Cerebral cortex (tissue), 2 donors: ENCODE measurements around the gene CCNO.

GRCh38 chr5:54458987-54459267, 3.4 kb downstream of the HSPB3 start:
- PRO-cap, 2 experiments = no peak in any of the 2 experiments

DNA sequence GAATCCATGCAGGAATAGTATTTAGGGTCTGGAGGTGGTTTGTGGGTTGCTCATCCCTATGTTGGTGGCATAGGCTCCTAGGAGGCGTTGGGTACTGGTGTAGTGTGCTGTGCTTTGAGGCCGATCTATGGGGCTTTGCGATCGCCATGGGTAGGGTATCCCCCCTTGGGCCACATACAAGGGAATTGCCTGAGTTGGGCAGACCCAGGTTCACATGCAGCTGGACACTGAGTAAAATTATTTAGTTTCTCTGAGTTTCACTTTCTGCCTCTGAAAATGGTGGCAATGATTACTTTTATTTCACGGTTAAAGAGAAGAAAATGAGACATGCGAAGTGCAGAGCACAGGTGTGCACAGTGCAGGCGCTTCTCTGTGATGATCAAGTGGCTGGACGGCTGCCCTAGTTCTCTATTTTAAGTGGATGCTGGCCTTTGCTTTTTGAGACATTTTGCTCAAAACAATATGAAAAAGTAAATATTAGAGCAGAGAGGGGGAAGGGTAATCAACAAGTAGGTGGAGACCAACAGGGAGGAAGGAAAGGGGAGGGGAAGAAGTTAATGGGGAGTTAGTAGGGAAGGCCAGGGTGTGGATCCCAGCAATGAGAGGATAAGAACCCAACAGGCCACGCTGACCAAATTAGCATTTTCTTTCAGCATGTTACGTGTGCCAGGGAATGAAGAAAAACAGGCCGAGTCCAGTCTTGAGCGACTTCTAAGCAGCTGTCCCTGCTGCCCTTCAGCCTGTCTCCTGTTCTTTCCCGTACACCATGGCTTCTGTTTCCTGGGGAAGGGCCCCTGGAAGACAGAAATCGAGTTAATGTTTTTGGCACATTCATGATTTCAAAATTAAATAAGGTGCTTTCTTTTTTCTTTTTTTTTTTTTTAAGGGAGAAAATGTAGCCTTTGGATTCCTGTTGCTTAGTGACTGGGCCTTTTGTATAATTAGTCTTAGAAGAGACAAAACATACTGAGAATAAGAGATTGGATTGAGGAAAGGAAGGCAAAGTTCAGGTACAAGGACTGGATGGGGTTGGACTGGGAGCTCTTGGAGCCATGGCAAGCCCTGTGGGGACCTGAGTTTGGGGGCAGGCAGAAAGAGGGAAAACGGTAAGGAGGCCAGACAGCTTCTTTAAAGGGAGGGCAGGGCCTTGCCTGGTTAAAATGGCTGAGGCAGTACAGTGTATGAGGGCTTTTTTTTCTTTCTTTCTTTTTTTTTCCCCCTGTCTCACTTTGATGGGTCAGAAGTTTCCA, 16.2 kb downstream of the SNX18 start:
- PRO-cap, 2 experiments = no peak in any of the 2 experiments

- PRO-cap, 2 experiments = no peak in any of the 2 experiments
These were observed 186.2 kb downstream of the SNX18 start for GRCh38 chr5:54703656-54704312.

GRCh38 chr5:54753027-54753483, 232.3 kb downstream of the ESM1 start:
- PRO-cap, 2 experiments = no peak in any of the 2 experiments

DNA sequence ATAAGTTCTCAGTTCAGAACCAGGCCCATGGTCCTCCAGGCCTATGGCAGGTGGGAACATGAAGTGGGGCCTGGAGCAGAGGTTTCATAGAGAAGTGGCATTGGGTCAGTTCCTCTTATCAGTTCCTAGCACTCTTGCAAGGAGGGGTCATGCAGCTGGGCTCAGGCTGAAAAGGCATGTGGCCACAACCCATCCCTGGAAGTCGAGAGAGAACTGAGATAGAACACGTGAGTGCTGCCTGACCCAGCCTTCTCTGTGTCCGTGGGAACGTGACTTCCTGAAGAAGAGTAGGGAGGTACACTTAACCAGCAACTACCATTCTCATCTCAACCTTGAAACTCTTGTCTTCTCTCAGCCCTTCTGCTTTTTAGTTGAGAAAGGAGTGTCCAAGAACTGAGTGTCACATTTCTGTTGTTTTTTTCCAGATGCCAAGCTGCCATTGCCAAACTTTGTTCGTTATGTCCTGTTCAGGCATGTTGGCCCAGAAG, 199.1 kb downstream of the ESM1 start:
- PRO-cap, 2 experiments = no peak in any of the 2 experiments

GRCh38 chr5:55037402-55037914, 13.4 kb downstream of the GZMK start:
- PRO-cap, 2 experiments = no peak in any of the 2 experiments

GRCh38 chr5:55061986-55062427, 38.0 kb downstream of the GZMK start:
- PRO-cap, 2 experiments = no peak in any of the 2 experiments

GRCh38 chr5:55233287-55233372, 278 bp downstream of the CCNO start:
- PRO-cap, 2 experiments = no peak in any of the 2 experiments

- PRO-cap, 2 experiments = no peak in any of the 2 experiments
These were observed at the start of gene CCNO for GRCh38 chr5:55233465-55234152. Gene CCNO, minus strand, starts transcription at chr5:55233608.

DNA sequence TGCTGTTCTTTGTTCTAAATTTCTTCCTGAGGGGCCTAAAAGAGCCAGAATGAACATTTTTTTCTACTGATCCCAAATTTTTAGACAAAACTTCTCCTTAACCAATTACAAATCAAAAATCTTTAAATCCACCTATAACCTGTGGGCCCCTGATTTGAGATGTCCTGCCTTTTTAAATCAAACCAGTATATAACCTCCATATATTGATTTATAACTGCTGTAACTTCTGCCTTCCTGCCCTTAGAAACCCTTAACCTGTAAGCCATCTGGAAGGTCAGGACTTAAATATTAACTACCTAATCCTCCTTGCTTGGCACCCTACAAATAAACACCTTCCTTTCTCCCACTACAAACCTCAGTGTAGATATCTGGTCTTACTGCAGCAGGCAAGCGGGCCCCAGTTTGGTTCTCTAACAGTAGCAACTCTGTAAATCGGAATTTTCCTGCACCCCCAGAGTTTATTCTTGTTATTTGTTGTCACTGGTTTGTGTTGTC, 83.9 kb downstream of the MTREX start:
- PRO-cap, 2 experiments = no peak in any of the 2 experiments

DNA sequence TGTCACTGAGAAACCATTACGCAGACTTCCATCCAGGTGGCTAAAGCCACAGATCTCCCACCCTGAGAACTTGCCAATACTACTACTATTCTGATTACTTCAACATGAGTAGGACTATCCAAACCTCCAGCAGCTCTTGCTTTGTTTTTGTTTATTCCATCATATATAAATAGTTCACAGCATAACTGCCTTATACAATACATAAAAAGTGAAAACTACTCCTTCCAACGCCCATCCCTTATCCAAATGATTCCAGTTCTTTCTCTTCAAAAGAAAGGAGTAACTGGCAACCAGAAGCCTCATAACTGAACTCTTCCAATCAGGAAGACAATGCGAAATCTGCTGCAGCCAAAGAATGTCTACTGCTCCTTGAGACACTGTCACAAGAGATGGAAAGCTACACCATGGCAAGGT, 1.2 kb downstream of the PLPP1 start:
- PRO-cap, 2 experiments = no peak in any of the 2 experiments

DNA sequence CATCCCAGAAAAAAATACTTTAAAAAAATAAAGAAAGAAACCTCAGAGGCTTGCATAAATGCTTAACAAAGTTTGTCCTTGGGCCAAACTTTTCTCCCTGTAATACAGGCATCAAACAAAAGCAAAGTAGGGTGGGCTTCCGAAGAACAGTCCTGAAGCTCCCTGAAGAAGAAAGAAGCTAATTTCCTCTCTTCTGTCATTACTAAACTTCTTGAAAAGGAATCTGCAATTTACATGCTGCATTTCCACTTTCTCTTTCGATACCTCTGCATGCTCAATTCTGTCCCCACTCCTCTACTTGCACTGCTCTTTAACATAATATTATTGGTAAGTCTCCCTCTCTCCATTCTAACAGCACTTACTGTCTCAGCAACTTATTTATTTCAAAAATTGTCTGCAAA, 3.8 kb upstream of the PLPP1 start:
- PRO-cap, 2 experiments = no peak in any of the 2 experiments

DNA sequence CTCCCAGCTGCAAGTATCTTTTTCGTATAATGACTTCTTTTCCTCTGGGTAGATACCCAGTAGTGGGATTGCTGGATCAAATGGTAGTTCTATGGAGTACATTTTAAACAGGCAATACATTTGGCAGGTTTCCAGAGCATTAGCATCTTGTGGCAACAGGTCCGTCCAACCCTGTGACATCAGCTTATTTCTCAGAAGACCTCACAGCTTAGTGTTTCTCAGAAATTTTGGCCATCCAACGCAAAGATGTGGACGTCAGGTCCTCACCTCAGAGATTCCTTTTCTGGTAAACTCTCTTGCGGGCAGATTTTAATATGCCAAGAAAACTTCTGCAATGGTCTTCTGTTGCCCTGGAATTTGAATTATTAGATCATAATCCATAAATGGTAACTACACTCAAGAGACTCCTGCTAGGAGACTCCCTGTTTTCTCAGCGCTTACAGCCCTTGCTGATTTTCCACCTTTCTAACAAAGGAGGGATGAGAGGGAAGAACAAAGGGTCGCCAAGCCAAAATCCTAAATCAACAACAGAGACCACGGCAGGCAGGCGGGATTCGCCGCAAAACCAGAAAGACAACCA, 34.0 kb upstream of the PLPP1 start:
- PRO-cap, 2 experiments = no peak in any of the 2 experiments

- PRO-cap, 2 experiments = no peak in any of the 2 experiments
These were observed 62.8 kb upstream of the PLPP1 start for GRCh38 chr5:55597154-55598351.

DNA sequence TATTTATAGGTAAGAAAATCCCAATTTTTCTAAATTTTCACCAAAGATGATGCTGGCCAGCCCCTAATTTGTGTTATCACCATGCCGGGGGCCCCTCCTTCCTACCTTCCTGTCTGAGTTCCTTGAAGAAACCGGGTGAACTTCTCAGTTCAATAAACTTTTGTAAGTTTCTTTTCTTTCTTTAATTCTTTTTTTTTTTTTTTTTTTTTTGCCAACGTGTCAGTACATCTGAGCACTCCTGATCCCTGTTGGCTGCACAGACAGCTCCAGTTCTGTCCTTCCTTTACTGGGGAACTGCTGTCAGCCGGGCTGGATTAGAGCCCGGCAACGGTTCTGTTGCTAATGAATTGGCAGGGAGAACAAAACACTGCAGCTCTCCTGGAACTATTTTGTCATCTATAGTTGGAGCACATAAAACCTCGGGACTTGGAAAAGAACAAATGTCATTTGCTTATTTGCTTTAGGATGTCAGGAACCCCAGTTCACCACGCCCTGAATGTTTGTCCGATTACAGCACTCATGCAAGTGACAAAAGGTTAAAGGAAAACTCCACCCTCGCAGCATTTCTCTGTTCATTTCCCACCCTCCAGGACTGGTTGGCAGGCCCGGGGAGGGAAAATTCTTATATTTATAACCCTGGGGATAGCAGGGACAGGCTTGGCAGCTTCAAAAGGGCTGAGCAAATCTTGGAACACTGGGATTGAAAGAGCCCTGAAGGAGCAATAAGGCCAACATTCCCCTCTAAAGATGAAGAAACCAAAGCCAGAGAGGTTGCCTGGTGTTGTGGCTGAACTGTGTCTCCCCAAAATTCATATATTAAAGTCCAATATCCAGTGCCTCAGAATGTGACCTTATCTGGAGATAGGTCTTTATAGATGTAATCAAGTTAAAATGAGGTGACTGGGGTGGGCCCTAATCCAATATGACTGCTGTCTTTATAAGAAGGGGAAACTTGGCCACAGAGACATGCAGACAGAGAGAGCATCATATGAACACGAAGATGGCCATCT, 66.5 kb upstream of the PLPP1 start:
- PRO-cap, 2 experiments = peak in 1 of 2 experiments; most common plus-strand start position 342 of the sequence (in 1); most common minus-strand start position 274 of the sequence (in 1)

- PRO-cap, 2 experiments = no peak in any of the 2 experiments
These were observed 50.2 kb downstream of the IL6ST start for GRCh38 chr5:55944457-55945144.

DNA sequence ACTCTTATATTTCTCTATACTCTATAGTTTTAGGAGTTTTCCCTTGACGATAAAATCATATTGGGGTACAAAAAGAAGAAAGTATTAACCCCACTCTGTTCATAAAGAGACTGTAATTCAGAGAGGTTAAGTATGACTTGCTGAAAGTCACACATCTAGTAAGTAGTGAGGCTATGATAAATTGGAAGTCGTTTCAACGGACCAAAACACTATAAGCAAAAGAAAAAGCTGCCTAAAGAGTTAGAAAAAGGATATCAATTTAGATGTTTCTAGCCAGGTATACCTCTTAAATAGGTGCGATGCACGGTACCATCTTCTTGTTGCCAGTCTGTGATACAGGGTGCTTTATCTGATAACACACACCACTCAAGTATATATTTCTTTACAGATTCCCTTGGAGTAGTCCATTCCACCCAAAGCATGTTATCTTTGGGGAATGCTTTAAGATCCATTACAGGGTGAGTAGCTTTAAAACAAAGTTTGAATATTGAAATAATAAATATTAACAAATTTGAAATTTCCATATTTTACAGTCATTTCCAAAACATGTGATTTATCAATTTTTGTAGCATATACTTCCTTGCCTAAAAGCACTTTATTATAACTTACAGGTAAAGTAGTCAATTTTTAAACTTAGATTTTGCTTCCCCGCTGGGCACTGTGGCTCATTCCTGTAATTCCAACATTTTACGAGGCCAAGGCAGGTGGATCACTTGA, 40.1 kb downstream of the IL6ST start:
- PRO-cap, 2 experiments = no peak in any of the 2 experiments

DNA sequence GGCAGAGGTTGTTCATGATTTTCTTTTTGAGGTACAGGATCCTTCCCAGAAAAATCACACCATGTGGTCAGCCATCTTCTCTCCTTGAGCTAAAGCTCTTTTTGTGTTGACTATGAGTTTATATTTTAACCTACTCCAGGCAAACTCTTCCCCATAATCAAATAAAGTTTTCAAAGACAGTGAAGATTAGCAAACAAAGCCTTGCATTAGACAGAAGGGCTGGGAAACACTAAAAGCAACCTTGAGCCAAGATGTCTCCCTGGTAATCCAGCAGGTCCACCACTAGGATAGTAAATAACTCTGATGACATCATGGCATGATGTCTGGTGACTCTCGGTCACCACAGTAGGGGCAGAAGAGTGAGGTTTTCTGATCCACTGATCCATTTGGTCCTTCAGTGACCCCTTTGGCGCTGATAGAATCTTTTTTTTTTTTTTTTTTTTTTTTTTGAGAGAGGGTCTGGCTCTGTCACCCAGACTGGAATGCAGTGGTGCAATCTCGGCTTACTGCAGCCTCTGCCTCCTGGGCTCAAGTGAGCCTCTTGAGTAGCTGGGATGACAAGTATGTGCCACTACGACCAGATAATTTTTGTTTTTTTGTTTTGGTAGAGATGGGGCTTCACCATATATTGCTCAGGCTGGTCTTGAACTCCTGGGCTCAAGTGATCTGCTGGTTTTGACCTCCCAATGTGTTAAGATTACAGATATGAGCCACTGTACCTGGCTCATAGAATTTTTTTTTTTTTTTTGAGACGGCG, 30.7 kb upstream of the IL6ST start:
- PRO-cap, 2 experiments = no peak in any of the 2 experiments

- PRO-cap, 2 experiments = no peak in any of the 2 experiments
These were observed 64.0 kb upstream of the IL6ST start for GRCh38 chr5:56058747-56059121.

DNA sequence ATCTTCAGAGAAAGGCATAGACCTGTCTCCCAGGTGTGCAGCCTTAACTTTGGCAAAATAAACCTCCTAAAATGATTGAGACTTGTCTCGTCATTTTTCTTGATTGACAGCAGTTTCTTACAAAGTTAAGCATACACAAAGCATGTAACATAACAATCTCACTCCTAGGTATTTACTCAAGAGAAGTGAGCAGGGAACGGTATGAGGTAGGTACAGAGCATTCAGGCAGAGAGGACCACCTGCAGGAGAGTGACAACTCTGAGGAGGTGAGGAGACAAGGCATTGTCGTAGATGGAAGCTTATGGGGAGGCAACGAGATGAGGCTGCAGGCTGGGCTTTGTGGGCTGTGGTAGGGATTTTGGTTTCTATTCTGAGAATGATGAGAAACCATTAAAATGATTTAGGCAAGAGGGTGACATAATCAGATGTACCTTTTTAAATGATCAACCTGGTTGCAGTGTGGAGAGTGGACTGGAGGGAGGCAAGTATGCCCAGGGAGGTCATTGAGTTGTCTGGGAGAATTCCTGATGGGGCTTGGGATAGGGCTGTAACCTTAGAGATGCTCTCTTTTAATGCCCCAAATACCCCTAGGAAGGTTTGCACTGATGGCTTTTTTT, 65.9 kb upstream of the IL6ST start:
- PRO-cap, 2 experiments = no peak in any of the 2 experiments